ENCODE results near the genes GOLGA6L26 and GOLGA8Q.

- RRBS, result 82% methylated on average over 2 of the region's 19 CpGs
These were observed 144.1 kb downstream of the OR4N4 start for GRCh38 chr15:22238314-22238997.

GRCh38 chr15:22250682-22251317 is 156.5 kb downstream of the OR4N4 start:
- RRBS, result no CpG with 5 or more reads among the region's 16 CpGs

DNA sequence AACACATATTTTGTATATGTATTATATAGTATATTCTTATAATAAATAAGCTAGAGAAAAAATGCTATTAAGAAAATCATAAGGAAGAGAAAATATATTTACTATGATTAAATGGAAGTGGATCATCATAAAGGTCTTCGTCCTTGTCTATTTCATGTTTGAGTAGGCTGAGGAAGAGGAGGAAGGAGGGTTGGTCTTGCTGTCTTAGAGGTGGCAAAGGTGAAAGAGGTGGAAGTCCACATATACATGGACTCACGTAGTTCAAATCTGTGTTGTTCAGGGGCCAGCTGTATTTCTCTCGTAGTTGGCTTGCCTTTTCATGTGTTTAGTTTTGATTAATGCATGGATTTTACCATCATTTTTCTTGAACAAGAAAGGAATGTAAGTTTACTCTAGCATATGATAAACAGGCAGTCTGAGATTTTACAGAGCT is 57.4 kb upstream of the NIPA1 start:
- RRBS, result no CpG with 5 or more reads among the region's 3 CpGs

GRCh38 chr15:22951865-22952290 is 28.3 kb downstream of the CYFIP1 start:
- RRBS, result no CpG with 5 or more reads among the region's 15 CpGs

DNA sequence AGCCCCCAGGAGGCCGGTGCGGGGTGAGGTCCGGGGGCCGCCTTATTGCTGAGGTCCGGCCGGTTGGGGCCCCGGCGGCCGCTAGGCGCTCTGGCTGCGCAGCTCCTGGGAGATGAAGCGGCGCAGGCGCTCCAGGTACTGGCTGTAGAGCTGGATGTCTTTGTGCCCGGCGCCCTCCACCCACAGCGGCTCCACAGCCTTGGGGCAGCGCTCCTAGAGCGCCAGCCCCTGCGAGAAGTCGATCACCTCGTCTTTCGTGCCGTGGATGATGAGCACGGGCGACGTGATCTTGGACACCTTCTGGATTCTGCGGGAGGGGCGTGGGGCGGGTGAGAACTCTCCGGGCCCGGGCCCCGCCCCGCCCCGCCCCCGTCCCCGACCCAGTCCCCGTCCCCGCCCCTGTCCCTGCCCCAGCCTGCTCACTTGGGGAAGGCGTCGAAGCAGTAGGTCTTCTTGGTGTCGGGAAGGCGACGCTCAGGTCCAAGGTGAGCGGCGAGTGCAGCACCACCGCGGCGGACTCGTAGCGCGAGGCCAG is 89.2 kb upstream of the GOLGA6L1 start:
- RRBS, result no CpG with 5 or more reads among the region's 52 CpGs

- RRBS, result no CpG with 5 or more reads among the region's 11 CpGs
These were observed at the start of gene GOLGA6L26 for GRCh38 chr15:23333959-23334438. Gene GOLGA6L26, minus strand, starts transcription at chr15:23334196.

DNA sequence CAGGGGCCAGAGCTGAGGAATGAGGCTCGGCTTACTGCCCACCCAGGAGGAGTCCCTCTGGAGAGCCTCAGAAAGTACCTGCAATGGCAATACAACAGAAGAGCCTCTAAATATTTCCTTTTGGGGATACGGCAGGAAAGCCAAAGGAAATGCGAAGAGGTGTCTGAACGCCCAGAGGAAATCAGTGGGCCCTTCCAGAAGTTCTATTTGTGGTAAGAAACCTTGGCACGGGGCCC is 44.6 kb downstream of the GOLGA8S start:
- RRBS, result no CpG with 5 or more reads among the region's 5 CpGs

DNA sequence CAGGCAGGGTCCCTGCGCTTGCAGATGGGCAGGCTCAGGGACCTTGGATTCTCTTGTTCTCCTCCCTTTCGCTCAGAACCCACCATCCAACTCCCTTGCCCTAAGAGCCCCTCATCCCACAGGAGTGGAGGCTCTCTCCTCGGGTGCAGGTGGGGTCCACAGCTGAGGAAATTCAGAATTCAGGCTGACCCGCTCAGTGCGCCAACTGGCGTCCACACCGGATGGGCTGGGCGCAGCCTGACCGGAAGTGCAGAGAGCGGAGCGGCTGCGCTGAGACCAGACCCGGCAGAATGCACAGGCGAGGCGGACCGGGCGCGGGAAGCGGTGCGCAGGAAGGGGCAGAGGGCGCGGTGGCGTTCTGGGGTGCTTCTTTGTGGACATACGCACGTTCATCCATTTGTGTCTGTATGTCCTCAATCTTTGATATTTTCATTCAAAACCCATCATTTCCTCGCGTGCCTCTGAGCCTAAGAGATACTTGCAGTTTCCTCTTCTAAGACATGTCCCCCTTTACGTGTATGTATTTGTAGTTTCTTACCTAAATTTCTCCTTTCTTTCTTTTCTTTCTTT is 210.5 kb upstream of the NDN start:
- RRBS, result 60% methylated on average over 4 of the region's 28 CpGs

DNA sequence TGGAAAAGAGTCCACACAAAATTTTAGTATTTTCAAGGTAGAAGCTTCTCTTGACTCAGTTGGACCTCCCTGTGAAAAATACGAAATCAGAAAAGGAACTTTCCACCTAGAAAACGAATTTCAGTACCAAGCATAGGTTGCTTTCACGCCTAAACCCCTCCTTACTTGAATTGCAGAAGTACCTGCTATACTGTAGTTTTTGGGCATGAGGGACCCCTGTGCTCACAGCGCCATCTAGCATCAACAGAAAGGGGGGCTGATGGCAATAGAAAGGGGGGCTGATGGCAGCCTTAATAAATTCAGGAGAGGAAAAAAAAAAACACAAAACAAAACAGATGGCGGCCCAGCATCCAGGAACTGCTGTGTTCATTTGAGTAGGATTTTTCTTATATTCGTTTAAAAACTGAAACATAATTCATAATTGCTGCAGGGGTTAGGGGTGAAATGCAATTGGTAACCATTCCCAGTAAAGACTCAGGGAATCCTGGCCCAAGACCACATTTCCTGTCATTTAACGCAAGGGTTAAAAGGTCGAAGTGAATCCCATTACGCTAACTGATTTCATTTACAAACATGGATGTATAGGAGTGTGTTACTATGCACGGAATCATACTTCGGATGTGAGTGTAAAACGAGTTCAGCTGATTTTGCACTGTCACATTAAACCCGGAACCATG is 96.8 kb downstream of the NPAP1 start:
- RRBS, result no CpG with 5 or more reads among the region's 13 CpGs

DNA sequence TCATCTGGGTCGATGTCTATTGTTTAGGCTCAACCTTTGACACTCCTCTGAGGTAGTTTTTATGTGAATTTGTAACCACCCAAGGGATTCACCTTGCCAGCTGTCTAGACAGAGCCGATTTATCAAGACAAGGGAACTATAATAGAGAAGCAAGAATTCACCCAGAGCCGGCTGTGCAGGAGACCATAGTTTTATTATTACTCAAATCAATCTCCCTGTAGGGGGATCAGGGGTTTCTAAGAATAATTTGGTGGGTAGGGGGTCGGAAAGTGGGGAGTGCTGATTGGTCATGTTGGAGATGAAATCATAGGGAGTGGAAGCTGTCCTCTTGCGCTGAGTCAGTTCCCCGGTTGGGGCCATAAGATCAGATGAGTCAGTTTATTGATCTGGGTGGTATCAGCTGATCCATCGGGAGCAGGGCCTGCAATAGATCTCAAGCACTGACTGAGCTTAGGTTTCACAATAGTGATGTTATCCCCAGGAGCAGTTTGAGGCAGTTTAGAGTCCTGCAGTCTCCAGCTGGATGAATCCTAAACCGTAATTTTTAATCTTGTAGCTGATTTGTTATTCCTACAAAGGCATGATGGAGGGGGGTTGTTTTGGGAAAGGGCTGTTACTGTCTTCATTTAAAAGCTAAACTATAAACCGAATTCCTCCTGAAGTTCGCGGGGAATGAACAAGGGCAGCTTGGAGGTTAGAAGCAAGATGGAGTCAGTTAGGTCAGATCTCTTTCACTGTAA is 97.0 kb upstream of the SNRPN start:
- RRBS, result no CpG with 5 or more reads among the region's 11 CpGs

- RRBS, result no CpG with 5 or more reads among the region's 14 CpGs
These were observed 64.4 kb upstream of the UBE3A start for GRCh38 chr15:25503208-25503636.

- RRBS, result no CpG with 5 or more reads among the region's 13 CpGs
These were observed 192.0 kb downstream of the ATP10A start for GRCh38 chr15:25670948-25671738.

DNA sequence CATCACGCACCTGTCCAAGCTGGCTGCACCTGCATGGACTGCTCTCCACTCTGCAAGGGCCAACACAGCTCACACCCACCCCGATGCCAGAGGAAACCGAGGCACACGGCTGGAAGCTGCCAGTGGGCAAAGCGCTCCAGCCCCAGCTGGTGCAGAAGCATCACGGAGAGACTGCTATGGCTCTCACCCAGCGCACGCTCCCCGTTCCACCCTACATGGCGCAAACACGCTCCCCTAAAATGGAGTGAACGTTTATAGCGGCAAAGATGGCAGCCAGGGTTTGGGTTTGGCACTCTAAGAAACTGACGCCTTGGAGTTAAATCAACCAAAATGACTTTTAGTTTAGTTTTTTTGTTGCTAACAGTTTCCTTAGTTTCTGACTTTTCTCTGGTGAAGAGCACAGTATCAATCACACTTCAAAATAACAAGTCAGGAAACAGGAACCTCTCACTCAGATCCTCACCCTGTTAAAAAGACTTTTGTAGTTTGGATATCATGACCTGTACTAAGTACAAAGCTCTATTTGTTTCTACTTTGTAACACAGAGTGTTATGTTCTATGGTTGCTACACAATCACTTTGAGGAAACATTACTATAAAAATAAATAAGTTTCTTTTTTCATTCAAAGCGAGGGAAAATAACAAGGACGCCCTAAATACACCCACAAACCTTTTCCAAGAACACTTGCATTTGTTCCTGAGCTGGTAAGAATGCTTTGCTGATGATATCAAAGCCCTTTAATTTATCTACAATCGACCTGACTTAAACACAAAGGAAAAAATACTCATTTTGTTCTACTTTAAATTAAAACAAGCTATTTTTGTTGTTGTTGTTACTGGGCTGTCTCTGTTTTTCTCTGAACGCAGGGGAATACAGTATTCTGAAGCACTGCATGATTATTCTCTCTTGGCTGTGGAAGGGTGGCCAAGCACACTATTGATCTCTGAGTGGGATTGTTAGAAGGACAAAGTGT is 51.0 kb downstream of the ATP10A start:
- RRBS, result no CpG with 5 or more reads among the region's 18 CpGs

DNA sequence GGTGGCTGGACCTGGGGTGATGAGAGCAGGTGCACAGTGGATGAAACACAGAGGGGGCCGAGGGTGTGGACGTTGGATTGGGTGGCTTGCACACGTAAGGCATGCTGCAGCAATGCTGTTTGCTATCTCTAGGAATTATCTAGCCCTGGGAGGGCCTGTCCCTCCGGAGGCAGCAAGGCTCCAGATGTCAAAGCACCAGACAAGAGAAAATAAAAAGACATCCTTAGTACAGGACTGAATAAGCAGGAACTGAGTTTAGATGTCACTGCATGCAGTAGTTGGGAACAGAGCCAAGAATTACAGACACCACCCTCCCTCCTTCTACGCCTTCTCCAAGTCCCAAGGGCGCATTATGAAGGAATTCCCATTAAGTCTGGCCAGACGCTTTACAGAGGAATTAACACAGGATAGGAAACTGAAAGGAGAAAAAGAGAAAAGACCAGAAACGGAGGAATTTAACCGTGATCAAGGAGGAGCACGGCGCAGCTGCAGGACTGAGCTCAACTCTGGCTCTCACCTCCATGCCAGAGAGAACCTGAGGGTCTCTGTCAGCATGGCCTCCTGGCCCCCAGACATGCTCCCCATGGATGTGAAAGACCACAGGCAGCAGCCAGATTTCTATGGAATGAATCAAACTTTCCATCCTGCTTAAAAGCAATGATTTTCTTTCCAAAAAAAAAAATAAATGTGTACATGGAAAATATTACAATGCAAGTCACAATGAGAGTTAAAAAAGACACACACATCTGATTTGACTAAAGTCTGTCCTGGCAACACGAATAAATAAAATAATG is 13.8 kb downstream of the ATP10A start:
- RRBS, result no CpG with 5 or more reads among the region's 12 CpGs

GRCh38 chr15:27095363-27096298 is 124.7 kb downstream of the GABRG3 start:
- RRBS, result no CpG with 5 or more reads among the region's 21 CpGs

- RRBS, result no CpG with 5 or more reads among the region's 20 CpGs
These were observed 61.5 kb upstream of the OCA2 start for GRCh38 chr15:28160422-28161169.

GRCh38 chr15:29089897-29090158 is 179.8 kb downstream of the NSMCE3 start:
- RRBS, result no CpG with 5 or more reads among the region's 8 CpGs

DNA sequence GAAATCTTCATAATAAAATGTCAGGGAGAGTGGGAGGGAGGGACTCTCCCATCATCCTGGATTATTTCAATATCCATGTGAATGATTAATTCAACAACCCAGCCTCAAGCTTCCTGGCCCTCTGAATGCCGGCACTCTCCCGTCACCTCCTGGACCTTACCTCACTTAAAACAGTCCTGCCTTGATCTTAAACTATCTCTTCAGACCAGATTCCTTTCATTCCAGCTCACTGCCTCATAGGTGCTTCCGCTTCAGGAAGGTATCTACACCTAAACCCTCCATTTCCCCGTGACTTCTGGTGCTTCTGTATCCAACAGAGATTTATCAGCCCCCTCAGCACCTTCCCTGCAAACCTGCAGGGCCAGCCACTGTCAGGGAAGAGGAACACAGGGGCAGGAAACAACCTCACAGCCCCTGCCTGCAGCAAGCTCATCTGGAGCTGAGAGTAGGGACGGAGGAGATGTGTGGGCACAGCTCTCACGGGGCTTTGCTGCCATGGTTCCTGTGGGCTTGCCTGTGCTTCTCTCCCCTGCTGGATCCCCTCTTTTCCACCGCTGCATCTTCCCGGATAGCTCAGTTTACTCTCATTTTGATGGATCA is 98.9 kb upstream of the TJP1 start:
- RRBS, result no CpG with 5 or more reads among the region's 8 CpGs

- RRBS, result no CpG with 5 or more reads among the region's 15 CpGs
These were observed 37.0 kb upstream of the GOLGA8J start for GRCh38 chr15:30045637-30046277.

GRCh38 chr15:30552011-30552274 is at the start of gene GOLGA8Q:
Gene GOLGA8Q, plus strand, starts transcription at chr15:30552050.
- RRBS, result no CpG with 5 or more reads among the region's 3 CpGs